Pericardium (tissue), 1 donor: ENCODE measurements around a stretch of chr2.

GRCh38 chr2:155582115-155582437 is 750.4 kb downstream of the NR4A2 start:
- RRBS = no CpG with 5 or more reads among the region's 1 CpG

DNA sequence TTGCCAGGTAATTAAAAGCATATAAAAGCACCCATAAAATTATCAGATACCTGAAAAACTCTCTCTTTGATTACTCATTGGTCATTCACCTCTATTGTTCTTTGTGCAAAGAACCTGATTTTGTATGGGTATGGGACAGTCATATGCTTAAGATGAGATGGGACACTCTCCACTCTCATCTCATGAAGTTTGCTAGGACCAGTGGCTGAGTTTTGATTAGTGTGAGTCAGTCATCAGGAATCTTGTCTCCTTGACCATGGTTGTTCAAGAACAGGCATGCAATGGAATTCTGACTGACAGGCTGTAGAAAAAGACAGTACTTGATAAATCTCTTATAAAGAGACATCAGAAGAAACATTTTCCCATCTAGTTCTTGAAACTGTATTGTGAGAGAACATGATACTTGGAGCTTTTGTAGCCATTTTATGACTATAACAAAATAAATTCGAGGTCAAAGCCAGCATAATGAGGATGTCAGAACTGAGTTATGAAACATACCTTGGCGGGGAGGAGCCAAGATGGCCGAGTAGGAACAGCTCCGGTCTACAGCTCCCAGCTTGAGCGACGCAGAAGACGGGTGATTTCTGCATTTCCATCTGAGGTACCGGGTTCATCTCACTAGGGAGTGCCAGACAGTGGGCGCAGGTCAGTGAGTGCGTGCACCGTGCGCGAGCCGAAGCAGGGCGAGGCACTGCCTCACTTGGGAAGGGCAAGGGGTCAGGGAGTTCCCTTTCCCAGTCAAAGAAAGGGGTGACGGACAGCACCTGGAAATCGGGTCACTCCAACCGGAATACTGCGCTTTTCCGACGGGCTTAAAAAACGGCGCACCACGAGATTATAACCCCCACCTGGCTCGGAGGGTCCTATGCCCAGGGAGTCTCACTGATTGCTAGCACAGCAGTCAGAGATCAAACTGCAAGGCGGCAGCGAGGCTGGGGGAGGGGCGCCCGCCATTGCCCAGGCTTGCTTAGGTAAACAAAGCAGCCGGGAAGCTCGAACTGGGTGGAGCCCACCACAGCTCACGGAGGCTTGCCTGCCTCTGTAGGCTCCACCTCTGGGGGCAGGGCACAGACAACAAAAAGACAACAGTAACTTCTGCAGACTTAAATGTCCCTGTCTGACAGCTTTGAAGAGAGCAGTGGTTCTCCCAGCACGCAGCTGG is 366.8 kb downstream of the NR4A2 start:
- RRBS = no CpG with 5 or more reads among the region's 33 CpGs

DNA sequence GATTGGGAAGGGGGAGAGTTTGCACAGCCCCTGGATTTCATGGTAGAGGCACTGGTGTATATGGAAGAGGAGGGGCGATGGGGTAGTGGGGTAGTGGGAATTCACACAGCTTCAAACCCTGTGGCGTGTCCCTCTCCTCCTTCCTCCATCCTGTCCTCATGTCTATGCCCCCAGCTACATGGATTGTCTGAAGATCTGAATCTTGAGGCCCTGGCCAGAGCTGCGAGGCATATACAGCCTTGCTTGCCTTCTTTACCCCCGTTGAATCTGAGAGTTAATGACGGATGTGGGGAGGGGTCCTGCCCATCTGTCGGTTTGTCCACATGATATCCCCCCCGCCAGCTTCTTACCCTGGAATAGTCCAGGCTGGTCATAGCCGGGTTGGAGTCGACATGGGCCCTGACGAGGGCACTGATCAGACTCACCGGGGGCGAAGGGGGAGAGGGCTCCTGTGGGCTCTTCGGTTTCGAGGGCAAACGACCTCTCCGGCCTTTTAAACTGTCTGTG is 5.0 kb downstream of the NR4A2 start:
- RRBS = 61% methylated on average over 9 of the region's 16 CpGs

GRCh38 chr2:156405341-156405956 is 30.7 kb upstream of the GPD2 start:
- RRBS = no CpG with 5 or more reads among the region's 4 CpGs

DNA sequence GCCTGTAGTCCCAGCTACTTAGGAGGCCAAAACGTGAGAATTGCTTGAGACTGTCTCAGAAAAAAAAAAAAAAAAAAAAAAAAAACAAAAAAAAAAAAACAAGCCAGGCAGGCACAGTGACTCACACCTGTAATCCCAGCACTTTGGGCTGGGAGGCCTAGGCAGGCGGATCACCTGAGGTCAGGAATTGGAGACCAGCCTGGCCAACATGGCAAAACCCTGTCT is 3.2 kb downstream of the GPD2 start:
- RRBS = no CpG with 5 or more reads among the region's 2 CpGs

- RRBS = no CpG with 5 or more reads among the region's 2 CpGs
Measured at GRCh38 chr2:156543003-156543656, 107.0 kb downstream of the GPD2 start.

DNA sequence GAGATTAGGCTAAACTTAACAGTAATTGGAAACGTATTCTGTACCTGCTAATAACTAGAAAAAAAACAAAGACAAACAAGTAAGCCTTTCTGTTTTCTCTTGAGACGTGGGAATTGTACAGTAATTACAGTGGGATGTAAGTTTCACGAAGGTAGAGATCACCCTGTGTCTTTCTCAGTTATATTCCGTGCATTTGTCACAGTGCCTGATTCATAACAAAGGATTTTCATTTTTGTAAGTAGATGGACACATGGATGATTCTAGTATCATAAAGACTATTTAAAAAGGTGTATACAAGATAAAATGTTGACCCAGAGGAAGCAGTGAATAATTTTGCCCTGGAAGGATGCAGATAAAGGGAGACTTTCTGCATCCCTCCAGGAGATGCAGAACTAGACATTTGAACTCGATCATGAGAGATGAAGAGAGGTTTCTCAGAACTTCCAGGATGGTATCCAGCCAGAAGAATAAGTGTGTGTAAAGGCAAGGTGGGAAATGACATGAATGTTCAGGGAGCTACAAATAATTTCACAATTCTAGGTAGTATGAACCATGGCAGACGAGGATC is 110.8 kb downstream of the GPD2 start:
- RRBS = no CpG with 5 or more reads among the region's 6 CpGs

- RRBS = no CpG with 5 or more reads among the region's 12 CpGs
Measured at GRCh38 chr2:157368429-157368737, 42.8 kb upstream of the ERMN start.

DNA sequence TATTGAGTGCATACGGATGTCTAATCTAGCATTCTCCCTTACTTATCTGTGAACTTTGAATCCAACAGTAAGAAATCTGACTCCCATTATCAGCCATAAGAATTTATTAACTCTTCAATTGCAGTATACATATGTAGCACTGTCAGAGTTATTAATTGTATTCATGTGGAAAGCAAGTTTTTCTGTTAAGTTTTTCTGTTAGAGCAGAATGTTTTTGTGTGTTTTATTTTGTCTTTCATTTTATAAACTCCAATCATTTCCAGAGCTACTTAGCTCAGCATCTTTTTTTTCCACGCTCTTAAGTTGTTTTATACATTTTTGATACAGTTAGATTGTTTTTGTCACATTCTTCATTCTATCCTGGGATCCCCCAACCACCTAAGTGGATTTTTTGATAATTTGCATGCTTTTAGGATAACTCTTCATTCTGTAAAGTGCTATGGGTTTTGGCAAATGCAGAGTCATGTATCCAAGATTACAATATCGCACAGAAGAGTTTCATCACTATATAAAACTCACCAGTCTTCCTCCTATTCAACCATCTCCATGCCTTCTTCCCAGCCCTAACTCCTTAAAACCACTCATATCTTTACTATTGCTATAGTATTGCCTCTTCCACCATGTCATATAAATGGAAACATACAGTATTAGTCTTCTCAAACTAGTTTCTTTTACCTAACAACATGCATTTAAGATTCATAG is 34.5 kb downstream of the CYTIP start:
- RRBS = no CpG with 5 or more reads among the region's 3 CpGs

DNA sequence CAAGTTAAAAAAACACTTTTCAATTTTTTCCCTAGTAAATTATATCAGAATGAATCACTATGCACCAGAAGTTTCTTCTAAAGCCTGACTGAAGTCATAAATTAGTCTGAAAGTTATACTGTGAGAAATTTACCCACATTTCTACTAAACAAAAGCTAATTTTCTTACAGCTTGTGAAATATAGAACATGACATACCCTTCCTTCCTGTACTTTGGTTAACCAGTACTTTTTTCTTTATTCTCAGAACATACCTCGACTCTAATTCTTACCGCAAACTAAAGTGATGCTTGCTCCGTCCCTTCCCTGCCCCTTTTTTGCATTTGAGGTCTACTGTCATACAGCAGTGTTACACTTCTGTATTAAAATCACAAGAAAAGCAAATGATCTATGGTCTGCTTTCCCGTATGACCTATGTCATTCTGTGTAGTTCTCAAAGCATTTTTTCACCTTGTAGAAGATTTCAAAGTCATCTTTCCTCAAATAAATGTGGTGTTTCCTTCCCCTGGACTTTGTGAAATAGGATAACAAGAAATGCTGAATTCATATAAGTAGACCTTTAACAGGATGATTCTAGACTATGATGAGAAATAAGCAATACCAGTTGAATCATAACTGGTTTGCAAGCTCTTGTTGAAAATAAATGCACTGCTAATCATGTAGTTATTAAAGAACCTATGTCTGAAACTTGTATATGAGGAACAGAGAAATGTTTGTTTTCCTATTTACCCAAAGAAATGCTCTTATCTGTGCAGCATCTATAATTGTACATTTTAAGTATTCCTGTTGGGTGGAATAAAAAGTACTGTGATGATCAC is 30.4 kb downstream of the CYTIP start:
- RRBS = no CpG with 5 or more reads among the region's 4 CpGs

- RRBS = no CpG with 5 or more reads among the region's 8 CpGs
Measured at GRCh38 chr2:157417860-157418737, 25.8 kb downstream of the CYTIP start.

GRCh38 chr2:157419003-157419342 is 24.9 kb downstream of the CYTIP start:
- RRBS = no CpG with 5 or more reads among the region's 10 CpGs

GRCh38 chr2:157438912-157439261 is 5.0 kb downstream of the CYTIP start:
- RRBS = no CpG with 5 or more reads among the region's 2 CpGs

- RRBS = no CpG with 5 or more reads among the region's 1 CpG
Measured at GRCh38 chr2:157473342-157474059, 29.6 kb upstream of the CYTIP start.

GRCh38 chr2:157488677-157489103 is 44.8 kb upstream of the CYTIP start:
- RRBS = no CpG with 5 or more reads among the region's 7 CpGs

- RRBS = no CpG with 5 or more reads among the region's 2 CpGs
Measured at GRCh38 chr2:157842057-157842580, 34.0 kb downstream of the ACVR1 start.

DNA sequence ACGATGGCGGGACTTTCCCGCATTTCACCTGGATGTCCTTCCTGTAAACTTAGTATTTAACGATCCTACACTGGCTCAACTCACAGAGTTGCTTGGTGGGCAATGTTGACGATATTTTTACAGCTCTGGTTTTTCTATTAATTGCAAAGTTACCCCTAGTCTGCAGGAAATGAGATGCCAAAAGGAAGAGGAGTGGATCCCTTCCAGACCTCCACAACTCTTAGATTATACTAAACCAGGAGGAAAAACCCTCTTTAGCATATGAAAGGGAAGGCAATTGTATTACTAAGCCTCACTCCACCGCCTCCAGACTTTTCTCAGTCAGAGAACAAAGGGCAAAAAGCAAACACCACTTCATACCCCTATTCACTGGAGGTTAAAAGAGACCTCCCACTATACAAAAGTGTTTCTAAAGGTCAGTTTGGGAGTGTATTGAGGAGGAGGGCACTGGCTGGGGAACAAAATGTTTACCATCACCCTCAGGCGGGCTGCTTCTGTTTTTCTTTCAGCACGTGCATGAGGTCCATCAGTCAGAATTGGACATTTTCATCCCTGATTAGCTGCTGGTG is 56.6 kb upstream of the ACVR1 start:
- RRBS = no CpG with 5 or more reads among the region's 8 CpGs

- RRBS = no CpG with 5 or more reads among the region's 16 CpGs
Measured at GRCh38 chr2:157967264-157967734, 91.2 kb upstream of the ACVR1 start.

- RRBS = no CpG with 5 or more reads among the region's 5 CpGs
Measured at GRCh38 chr2:158011023-158011760, 90.5 kb upstream of the UPP2 start.

GRCh38 chr2:158519214-158519452 is 62.4 kb downstream of the PKP4 start:
- RRBS = no CpG with 5 or more reads among the region's 1 CpG